Parotid gland (tissue), 1 donor: ENCODE results near the genes CENPP and BARX1.

DNA sequence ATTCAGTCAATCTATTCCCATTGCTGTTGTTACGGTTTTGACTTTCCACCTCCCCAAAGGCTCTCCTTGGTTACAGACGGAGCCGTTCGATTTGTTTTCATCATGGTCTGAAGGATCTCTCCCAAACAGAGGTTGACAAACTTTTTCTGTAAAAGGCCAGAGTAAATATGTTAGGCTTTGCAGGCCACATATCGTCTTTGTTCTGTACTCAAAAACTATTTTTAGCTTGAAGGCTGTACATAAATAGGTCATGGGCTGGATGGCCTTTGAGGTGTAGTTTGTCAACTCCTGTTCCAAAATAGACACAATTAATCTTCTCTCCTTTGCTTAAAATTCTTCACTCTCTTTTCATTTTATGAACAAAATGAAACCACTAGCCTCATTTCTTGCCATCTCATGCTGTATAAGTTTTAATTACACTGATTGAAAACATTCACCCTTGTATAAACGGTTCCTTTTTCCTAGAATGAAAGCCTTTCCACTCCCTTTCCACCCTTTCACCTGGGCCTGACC lies 11.9 kb downstream of the NOL8 start:
- PRO-cap = no peak

- PRO-cap = no peak
These were observed at the start of gene CENPP for GRCh38 chr9:92325758-92326458. Gene CENPP, plus strand, starts transcription at chr9:92325953.

DNA sequence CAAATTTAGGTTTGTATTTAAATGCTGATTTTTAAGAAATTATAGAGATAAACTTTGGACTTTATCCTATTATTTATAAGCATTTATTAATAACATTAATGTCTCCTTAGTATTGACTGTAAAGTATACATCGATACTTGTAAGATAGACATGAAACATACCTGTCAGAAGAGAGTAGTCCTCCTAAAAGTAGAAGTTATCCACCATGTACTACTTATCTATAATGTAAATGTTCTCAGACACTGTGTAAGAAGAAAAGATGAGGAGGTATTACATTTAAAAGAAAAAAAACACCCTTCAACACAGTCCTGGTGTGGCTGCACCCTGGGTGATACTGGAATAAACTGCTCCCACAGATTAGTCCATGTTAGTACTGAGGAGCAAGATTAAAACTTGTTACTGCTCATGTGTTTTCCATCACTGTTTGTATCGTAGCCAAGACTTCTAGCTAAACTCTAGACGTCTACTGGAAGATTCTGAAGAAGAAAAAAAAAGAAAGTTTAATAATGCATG lies 53.6 kb downstream of the ECM2 start:
- PRO-cap = unidirectional peak, minus-strand start at position 341 of the sequence

DNA sequence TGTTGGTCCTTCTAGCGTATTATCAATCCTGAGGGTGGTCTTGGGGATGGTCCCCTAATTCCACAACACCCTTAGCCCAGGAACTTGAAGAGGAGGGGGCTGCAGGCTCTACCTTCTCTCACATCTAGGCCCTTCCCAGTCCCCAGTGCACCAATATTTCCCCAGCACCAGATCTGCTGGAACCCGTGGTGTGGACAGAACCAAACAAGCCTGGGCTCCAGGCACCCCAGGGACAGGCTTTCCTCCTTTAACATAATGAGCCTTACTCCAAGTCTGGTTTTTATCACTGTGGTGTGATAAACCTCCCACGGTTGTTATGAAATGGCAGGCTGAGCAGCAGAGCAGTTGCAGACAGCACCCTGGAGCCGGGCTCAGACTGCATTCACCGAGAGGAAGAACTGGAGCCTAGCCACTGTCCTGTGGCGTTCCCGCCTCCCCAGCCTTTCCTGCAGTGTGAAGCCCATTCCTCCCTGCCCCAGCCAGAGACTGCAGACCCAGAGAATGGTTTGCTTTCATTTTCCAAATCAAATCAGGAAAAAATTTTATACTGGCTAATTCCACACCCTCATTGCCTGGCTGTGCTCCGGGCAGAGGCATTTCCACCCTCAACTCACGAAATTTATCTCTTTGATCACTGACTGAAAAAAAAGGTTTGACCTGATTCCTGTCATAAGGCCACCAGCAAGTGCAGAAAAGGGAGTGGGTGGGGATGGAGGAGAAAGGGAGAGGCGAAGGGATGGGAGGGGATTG lies 19.1 kb downstream of the IPPK start:
- PRO-cap = no peak

DNA sequence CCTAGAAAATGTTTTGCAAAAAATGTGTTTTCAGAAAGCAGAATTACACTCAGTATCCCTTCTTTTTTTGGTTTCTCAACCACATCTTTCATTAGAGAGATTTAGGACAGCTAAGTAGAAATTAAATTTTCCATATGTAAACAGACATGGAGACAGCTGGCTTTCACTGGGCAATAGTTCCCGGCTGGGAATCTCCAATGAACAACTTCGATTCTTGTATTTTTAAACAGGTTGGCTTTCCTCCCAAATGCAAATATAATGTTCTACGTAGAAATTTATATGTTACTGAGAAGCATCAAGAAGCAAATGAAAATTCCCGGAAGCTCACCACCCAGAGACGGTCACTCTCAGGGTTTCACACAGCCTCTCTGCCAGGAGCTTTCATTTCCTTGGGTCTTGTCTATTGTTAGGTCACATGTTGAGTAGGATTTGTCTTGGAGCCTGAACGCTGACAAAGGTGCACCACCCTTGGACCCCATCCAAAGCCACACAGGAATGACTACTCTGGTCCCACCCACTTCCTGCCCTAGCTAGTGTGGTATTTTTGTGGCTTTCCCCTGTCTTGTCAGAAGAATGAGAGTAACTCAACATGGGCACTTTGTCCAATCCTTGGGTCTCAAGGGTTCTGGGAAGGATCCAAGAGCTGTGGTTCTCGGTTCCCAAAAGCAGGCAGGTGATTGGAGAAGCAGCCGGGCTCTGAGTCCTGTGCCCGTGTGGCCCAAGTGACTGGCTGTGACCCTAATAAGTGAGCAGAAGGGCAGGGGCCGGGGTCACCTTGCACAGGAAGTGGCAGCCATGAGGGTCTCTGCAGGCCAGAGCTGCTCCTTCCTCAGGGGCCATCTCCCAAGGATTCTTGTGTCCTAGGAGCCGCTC lies 6.7 kb downstream of the FGD3 start:
- PRO-cap = unidirectional peak, minus-strand start at position 370 of the sequence

GRCh38 chr9:92965081-92965853 lies 17.9 kb downstream of the FGD3 start:
- PRO-cap = no peak

GRCh38 chr9:92970332-92970818 lies 23.1 kb downstream of the FGD3 start:
- PRO-cap = no peak

GRCh38 chr9:93015400-93015920 lies 43.0 kb upstream of the SUSD3 start:
- PRO-cap = no peak

GRCh38 chr9:93061703-93062497 lies 3.4 kb downstream of the SUSD3 start:
- PRO-cap = no peak

- PRO-cap = no peak
These were observed 9.4 kb upstream of the CARD19 start for GRCh38 chr9:93086561-93087088.

DNA sequence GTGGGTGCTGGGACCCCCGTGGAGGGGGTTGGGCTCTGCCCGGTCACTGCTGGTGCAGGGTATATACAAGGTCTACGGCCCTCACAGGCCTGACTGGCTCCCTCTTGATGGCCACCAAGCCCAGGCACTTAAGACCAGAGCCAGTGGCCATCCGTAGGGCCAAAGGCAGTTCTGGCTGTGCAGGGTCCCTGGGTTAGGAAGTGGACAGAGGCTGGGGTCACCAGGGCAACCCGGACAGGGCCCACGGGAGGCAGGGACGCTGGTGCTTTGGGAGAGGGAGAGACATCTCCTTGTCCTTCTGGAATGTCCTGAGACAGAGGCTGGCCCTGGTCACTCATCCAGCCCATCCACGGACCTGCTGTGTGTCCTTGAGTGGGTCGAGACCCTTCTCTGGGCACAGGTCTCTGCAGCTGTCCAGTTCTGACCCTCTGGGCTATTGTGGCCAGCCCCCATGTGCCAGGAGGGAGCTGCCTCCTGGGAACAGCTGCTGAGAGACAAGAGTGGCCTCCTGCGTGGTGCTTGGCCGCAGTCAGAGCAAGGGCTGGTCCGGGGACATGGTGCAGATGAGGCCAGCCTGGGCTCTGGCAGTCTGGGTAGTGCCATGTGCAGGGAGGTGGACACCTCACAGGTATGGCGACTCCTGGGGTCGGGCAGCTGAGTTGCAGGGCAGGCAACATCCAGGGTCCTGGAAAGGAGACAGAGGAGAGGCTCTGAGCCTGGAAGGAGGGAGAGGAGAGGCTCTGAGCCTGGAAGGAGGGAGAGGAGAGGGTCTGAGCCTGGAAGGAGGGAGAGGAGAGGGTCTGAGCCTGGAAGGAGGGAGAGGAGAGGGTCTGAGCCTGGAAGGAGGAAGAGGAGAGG lies 12.3 kb downstream of the NINJ1 start:
- PRO-cap = no peak

DNA sequence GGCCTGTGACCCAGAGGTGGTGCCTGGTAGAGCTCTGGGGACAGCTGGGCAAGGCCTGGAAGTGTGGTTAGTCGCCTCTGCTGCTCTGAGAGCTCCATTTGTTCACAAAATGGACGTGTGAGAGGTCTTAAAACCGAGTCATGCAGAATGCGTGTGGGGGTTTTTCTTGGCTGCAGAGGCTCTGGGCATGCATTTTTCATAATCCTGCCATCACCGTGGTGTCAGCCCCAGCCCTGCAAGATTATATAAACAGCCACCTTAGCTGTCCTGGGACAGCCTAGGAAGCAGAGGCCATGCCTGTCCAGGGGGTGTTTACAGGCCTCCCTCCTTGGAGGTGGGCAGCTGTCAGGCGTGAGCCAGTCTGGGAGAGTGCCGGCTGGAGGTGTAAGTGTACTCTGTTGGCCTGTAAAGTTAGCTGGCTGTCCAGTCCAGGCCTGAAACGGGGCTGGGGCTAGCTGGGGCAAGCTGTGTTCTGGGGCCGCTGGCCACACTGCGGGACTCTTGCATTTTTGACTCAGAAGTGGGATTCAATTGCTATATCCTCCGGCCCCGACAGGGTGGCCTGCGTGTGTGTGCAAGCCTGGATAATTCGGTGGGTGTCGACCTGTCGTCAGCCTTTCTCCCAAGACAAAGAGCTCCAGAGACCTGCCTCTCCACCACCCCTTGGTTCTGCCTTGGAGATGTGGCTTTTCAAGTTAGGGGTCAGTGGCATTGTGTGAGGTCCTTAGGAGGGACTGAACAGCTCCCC lies 2.4 kb downstream of the WNK2 start:
- PRO-cap = no peak

DNA sequence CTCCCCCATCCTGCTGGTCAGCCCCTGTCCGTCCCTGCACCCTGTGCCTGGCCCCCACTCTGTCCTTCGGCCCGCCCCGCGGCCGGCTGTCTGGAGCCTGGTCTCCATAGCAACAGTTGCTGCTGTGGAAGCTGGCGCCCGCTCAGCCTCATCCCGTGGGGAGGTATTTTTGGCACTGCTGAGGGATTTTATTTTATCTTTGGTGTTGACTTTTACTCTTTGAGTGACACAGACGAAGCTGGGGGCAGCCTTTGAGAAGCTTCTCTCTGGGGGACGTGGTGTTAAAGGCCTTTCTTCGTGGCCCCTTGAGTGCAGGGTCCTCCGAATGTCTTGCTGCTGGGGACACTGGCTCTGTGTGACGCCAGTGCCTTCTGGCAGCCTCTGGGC lies 21.5 kb downstream of the WNK2 start:
- PRO-cap = no peak

- PRO-cap = no peak
These were observed 73.2 kb downstream of the PHF2 start for GRCh38 chr9:93649543-93650115.

DNA sequence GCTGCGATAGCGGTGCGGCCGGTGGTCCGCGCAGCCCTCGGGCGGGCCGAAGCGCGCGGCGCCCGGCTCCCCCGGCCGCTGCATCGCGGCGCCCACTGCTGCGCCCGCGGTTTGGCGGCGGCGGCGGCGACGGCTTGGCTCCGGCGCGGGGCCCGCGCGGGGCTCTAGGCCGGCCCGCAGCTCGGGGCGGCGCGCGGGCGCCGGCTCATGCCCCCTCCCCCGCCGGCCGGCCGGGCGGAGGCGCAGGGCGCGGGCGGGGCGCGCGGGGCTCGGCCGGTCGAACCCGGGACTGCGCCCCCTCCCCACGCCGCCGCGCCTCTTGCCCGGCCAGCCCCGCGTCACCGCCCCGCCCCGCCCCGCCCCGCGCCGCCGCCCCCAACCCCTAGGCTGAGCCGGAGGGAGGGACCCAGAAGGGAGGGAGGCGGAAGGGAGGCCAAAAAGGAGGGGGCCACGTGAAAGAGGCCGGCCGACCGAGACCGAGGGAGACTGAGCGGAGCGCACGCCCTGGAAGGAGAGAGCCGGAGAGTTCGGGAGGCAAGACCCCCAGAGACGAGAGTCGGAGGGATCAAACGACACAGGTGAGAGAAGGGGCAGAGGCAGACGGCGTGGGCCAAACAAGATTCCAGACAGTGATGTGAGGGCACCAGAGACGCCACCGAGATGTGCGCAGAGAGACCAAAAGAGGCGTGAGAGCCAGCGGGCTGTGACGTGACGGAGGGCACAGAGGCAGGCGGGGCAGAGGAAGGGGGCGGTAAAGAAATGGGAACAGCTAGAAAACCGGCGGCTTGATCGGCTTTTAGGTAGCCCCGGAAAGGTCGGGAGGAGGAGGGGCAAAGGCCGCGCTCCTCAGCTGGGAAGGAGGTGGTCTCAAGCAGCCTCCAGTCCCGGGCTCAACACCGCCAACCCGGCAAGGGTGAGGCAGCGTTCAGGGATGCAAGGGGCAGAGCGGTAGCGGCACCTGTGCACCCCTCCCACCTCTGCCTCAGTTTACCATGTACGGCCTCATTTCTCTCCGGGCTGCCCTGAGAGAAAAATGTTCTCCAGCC lies at the start of gene BARX1:
Gene BARX1, minus strand, starts transcription at position 293 of the 1,046 bp plus-strand sequence.
- PRO-cap = bidirectional peak, plus-strand start at position 469 of the sequence, minus-strand start at position 321 of the sequence

DNA sequence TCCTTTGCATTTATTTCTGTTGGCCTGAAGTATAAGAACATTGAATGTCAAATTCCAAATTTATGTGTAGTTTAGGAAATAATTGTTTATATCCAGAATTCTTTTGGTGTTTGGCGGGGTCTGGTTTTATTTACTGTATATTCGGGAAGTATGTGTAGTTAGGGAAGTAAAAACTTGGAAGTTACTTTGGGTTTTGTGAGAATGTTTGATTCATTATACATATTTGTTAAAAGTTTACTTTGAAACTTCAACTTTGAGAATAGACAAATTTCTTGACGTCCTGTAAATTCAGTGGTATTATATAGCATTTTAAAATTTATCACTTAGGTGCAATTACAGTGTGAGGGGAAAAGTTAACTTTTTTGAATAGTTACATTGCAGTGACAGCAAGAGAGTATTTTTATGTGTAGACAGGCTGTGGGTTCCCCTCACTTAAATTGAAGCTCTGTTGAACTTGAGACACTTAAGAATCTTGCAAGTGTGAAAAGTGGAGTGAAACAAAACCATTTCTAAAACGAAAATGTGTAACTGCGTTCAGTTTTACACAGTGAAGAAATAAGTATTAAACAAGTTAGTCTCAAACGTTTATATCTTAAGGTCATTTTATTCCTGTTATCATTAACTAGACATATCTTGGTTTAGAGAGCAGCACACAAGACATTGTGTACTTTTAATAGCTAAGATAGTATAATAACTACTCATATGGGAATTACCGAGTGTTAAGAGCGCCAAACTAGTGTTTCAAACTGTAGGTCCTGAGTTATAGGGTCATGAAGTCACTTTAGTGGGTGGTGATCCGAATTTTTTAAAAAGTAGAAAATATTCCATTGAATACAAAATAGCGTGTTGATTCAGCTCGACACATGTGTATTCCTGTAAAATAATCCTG lies 83.5 kb downstream of the PTPDC1 start:
- PRO-cap = no peak

DNA sequence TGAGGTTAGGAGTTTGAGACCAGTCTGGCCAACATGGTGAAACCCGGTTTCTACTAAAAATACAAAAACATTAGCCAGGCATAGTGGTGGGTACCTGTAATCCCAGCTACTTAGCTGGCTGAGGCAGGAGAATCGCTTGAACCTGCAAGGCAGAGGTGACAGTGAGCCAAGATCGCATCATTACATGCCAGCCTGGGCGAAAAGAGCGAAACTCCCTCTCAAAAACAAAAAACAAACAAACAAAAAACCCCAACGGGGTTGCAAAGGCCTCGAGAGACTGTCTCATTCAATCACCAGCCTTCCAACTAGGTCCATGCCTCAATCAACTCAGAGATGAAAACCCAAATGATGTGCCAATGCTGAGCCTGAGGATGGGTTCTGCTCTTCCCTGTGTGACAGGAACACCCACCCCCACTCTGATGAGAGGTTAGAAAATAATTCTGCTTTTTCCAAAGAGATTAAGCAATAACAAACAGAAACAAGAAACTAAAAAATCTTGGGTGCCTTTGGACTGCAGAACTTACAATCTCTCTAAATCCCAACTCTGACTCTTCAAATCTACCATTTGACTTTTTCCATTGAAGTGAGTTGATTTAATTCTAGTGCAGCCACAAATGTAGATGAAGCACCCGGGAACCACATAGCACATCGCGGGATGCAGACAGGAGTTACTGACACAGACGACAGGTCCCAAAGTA lies 25.4 kb upstream of the FBP1 start:
- PRO-cap = no peak

DNA sequence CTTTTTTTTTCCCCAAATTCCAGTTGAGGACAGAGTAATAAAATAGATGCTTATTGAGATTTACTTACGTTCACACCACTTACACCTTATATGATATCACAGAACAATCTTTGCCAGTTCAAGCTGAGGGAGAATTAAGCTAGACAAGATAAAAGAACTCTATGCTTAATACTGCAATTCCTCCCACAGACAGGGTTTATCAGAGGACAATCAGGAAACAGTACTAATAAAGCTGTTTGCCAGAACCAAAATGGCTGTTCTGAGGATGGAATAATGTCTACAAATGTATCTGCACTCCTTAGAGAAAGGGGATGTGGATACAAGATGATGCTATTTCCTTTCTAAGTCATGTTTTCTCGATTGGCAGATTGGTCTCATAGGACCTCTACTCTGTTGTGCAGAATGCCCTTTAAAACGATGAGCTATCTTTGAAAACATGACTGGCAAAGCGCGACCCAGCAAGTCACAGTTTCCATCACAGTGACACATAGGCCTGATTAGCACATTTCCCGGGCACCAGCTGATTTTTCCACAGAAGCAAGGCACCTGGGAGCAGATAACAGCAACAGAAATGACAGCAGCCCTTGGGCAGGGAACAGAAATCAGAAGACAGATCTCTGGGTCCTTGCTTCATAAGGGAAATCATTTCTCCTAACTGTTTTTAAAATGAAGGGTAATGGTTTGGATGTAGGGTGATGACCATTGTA lies 54.0 kb downstream of the AOPEP start:
- PRO-cap = unidirectional peak, plus-strand start at position 534 of the sequence

- PRO-cap = no peak
These were observed 98.8 kb downstream of the AOPEP start for GRCh38 chr9:94825015-94825947.

GRCh38 chr9:94833609-94834291 lies 107.3 kb downstream of the AOPEP start:
- PRO-cap = no peak